SJSA1 (cell line): ENCODE measurements around the gene SNX1.

DNA sequence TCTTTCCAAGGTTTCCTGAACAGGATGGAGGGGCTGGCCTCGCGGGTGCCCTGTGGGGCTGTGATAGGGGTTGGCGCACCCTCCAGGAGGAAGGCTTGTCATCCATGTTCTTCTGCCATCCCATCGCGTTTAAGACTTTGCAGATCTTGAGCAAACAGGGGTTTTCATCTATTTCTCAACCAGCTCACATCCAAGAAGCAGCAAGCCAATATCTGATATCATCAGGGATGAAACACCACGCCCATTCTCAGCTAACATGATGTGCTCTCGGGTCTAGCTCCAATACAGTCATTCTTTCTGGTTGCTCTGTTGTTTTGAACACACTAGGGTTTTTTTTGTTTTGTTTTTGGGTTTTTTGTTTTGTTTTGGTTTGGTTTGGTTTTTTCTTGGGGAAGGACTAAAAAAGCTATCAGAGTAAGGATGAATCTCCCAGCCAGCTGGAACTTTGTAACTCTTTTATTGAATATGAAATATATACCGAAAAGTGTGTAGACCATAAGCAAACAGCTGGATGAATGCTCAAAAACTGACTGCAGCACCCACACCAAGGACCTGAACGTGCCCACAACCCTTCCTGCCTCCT is 10.0 kb downstream of the CA12 start:
- RAMPAGE, long total RNA = no peak

DNA sequence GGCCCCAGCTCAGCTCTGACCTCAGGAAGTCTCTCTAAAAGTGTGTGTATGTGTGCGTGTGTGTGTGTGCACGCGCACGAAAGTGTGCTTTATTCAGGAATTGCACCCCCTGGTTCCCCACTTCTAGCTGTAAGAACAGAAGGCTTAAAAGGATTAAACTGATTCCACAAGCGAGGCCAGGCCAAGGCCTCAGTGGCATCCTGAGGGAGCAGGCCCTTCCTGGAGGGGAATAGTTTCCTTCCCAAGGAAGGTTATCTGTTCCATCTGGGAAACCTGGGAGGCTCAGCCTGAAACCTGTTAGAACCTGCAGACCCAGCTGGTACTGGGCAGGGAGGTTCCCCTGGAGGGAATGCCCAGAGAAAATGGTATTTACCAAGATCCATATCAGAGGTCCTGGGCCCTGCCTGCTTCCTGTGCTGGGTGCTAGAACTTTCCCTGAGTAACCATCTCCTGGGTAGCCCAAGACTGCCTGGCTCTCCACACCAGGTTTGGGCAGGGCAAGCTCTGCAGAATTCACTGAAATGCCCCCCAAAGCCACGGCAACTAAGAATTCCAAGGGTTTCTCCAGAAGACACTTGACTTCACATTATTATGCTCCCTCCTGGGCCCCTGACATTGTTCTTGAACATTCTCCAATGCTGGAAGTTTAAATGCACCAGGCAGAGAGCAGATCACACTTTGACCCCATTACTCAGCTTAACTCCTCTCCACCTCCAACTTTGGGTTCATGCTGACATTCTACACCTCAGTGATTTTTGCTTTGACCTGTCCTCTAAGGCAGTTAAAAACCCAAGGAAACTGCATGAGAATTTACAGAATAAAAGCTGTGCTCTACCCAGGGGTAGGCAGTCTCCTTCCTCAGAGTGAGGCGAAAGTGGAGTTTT is 2.1 kb downstream of the CA12 start:
- RAMPAGE, long total RNA = no peak

- RAMPAGE, long total RNA = no peak
Observed at GRCh38 chr15:63466187-63466698, 38.1 kb upstream of the USP3 start.

GRCh38 chr15:63502858-63503662 is 1.3 kb upstream of the USP3 start:
- RAMPAGE, long total RNA = no peak

DNA sequence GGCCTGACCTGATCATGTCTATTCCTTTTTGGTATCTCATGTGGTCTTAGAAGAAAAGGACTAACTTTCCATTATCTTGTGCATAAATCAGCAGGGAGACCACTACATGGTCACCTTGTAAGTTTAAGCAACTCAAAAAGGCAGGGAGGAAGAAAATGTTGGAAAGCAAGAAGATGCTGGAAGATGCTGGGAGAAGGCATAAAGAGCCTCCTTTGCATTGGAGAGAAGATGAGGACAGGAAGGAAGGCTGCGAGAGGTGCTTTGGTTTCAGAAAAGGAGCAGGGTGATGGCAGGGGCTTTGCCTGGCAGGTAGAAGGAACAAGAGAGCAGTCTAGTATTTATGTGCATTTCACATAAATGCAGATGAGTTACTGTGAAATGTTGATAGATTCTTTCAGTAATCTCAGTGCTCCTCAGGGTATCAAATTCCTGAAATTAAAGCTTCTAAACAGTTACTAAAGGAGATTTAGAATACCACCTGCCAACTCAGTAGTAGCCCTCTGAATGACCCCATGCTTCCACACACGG is 14.6 kb upstream of the FBXL22 start:
- RAMPAGE, long total RNA = no peak

GRCh38 chr15:63600642-63601486 is 3.7 kb downstream of the FBXL22 start:
- RAMPAGE, long total RNA = no peak

- RAMPAGE, long total RNA = no peak
Observed at GRCh38 chr15:63601487-63601855, 4.3 kb downstream of the FBXL22 start.

- RAMPAGE, long total RNA = no peak
Observed at GRCh38 chr15:63605822-63606206, 8.6 kb downstream of the FBXL22 start.

DNA sequence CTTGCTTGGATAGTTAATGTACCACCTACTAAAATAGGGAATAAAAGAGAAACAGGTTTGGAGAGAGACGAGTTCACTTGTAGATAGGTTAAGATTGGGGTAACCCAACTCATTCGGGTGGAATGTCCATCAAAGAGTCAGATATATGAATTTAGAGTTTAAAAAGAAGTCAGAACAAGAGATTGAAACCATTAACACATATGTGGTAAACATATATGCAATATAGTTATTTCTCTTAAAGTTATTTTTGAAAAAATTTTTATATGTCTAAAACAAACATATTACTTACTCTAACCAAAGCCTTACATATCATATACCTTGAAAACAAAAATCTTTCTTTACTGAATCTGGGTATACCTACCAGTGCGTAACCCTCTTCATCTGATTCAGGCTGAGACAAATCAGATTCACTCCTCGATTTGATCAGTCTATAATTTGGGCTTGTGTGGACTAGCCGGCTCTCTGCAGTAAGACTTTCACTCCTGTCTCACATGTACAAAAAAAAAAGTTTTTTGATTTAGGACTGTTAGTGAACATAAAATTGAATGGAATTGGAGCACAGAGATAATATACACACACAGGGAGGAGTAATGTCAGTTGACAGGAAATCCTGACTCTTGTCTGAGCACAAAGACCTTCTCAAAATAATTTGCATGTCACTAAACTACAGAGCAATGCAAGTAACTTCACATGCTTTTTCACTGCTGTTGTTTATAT is 115.4 kb downstream of the FBXL22 start:
- RAMPAGE, long total RNA = no peak

- RAMPAGE, long total RNA = no peak
Observed at GRCh38 chr15:63942604-63943249, 103.6 kb downstream of the DAPK2 start.

GRCh38 chr15:63968544-63969370 is 77.5 kb downstream of the DAPK2 start:
- RAMPAGE, long total RNA = no peak

GRCh38 chr15:64089495-64090074 is 4.1 kb downstream of the CIAO2A start:
- RAMPAGE, long total RNA = no peak

DNA sequence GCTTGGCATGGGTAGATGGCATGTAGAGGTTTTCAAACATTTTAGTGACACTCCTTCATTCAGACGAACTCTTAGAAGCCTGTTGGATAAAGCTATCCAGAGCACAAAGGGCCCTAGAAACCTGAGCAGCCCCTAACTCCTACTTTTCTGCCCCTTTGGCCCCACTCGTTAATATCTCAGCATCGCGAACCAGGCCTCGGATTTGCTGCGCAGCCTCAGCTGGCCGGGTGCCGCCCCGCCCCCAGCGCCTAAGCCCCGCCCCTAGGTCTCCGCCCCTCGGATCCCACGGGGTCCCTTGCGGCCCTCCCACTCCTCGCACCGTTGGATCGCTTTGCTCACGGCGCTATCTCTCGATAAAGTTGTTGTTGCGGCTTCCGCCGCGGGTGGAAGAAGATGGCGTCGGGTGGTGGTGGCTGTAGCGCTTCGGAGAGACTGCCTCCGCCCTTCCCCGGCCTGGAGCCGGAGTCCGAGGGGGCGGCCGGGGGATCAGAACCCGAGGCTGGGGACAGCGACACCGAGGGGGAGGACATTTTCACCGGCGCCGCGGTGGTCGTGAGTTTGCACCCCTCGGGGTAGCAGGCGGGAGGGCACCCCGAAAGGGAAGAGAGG is at the start of gene SNX1:
TSS of gene SNX1 (plus strand) at position 362 of the 609 bp plus-strand sequence.
- RAMPAGE, long total RNA = start-site peak on the plus strand centred at position 379 of the sequence, 19 bp wide, 219 and 29 reads in 2 replicates

- RAMPAGE, long total RNA = no peak
Observed at GRCh38 chr15:64096939-64097509, 1.2 kb downstream of the SNX1 start.

GRCh38 chr15:64163638-64163951 is 773 bp upstream of the PPIB start:
- RAMPAGE, long total RNA = no peak

DNA sequence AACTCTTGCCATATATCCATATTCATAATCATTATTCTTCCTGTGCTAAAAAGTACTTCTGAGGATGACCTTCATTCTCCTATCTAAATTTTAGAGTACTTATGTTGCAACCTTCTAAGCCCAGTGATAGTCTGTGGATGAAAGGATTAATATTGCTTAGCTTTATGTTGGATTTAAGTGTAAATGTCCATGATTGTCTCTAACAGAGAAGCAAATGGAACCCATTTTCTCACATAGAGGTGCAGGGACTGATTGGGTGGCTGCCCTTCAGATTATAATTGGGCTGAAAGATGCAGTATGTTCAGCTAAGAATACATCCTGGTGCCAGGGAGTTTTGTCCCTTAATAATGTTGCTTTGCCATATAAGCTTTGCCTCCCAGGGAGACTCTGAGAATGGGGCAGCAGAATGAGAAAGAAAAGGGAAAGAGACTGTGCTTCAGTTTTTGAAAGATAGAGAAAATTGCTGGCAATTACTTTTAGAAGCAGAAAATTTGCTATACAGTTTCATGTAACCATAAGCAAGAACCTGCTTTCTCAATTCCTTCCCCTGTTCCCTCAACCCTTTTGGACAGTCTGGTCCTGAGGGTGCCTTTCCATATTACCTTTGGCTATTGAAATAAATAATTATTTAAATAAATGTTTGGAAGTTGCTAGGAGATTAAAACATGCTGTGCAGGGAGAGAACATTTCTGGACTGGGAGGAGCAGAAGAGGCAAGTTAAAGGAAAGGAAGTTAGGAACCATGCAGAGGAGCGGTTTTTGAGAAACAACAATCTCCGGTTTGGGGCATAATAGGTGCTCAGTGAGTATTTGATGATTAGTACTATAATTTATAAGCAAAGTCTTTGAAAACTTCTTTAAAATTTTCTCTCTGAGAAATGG is 41.5 kb downstream of the ZNF609 start:
- RAMPAGE, long total RNA = no peak

DNA sequence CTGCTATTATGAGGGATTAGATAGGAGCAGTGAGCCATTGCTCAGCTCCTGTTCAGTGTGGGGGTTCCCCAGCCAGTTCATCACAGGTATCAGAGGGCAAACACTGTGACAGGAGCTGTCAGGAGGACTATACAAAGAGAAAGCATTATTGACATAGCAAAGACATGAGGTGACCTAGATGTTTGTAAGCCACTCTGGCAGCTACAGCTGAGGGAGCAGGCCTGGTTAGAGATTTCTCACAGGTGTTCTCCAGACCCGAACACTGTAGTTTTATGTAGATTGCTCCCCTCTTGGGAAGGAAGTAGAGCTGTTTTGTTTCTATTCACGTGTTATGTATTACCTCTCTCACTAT is 123.8 kb downstream of the RBPMS2 start:
- RAMPAGE, long total RNA = no peak

DNA sequence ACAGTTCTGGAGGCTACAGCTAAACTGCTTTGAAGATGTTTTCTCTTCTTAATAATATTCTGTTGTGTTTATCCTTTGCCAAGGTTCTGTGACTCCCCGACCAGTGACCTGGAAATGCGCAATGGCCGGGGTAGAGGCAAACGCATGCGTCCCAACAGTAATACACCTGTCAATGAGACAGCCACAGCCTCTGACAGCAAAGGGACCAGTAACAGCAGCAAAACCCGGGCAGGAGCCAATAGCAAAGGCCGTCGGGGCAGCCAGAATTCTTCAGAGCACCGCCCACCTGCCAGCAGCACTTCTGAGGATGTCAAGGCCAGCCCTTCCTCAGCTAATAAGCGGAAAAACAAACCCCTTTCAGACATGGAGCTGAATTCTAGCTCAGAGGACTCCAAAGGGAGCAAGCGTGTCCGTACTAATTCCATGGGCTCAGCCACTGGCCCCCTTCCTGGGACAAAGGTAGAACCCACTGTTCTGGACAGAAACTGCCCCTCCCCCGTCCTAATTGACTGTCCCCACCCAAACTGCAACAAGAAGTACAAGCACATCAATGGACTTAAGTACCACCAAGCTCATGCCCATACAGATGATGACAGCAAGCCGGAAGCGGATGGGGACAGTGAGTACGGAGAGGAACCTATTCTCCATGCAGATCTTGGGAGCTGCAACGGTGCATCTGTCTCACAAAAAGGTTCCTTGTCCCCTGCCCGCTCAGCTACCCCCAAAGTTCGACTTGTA is 101.4 kb downstream of the RBPMS2 start:
- RAMPAGE, long total RNA = no peak

GRCh38 chr15:64840697-64841142 is 995 bp upstream of the PLEKHO2 start:
- RAMPAGE, long total RNA = no peak

- RAMPAGE, long total RNA = no peak
Observed at GRCh38 chr15:64864308-64865551, 23.0 kb downstream of the PLEKHO2 start.